ENCODE data around the genes TNFRSF9 and ERRFI1.

DNA sequence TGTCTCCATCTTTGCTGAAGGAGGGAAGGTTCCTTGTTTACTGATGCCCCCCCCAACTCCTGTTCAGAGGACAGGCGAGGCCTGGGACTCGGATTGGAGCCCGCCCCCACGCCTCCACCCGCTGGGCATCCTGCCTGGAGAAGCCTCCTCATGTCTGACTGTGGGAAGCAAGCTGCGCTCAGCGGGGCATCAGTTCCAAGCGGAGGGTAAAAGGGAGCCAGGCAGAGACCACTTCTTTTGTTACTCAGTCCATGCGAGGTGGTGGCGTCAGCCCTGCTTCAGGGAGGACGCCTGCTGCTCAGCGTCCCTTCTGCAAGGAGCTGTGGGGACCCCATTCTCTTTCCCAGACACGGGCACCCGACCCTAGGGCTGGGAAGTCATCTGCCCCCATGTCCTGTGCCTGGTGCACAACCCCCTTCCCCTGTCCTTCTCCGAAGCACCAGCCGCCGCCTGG, 413.9 kb downstream of the CAMTA1 start:
- PRO-cap = no peak

GRCh38 chr1:7265533-7266613, 480.6 kb downstream of the CAMTA1 start:
- PRO-cap = no peak

DNA sequence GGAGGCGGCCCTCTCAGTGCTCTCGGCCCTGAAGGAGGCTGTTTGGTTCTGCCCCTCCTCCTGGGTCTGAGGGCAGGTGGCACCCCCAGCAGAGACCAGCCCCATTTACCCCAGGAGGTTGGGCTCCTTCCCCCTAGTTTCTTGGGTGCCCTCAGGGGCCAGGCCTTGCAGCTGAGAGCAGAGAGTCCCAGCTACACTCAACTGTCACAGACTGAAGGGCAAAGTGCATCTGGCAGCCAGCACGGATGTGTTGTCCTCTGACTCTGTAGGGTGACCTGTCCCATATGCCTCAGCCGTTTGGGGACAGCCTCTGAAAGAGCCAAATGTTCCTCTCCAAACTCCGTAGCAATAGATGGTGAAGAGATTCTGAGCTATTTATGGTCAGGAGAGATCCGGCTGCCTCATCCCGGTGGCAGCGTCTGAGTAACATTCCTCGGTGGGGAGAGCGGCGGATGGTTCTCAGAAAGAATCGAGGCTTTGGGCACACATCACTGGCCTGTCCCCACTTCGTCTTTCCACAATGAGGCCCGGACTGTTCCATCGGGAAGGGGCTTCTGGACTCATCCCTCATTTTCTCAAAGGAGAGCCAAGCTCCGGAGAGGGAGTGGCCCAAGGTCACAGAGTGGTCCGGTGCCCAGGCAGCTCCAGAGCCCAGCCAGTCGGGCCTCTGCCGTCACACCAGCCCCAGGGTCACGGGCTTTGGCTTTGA, 424.2 kb upstream of the VAMP3 start:
- PRO-cap = no peak

GRCh38 chr1:7447585-7448109, 323.4 kb upstream of the VAMP3 start:
- PRO-cap = no peak

- PRO-cap = no peak
These were observed 92.4 kb upstream of the VAMP3 start for GRCh38 chr1:7678701-7679099.

DNA sequence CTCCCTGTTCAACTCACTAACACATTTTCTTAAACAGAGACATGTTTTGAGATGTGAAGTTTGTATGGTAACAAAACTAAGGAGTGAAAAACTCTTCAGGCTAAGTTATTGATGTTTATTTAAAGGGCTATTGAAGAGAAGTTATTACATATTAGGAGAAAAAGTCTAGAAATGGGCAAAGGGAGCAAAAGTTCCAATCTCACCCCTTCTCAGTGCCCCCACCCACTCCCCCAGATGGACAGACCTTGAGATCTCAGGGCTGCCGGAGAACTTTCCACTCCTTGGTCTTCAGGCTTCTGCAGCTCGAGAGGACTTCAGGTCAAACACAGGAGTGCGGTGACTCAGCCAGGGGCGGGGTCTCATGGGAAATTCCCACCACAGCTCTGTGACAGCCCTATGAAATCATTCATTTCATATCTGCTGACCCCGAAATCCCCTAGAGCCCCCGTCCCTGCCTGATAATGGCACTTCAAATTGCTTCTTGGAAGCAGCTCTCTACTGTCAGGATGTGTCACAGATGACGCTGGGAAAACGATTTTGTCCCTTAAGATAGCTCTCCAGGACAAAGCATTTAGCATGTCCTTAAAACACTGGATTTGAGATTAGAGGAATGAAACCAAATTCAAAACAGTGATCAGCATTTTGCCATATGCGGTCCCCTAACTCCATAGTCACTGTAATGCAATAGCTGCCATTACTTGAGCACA, at the start of gene TNFRSF9:
TSS of gene TNFRSF9 (minus strand) at position 300 of the 707 bp plus-strand sequence.
- PRO-cap = no peak

GRCh38 chr1:8017181-8017532, 9.0 kb downstream of the ERRFI1 start:
- PRO-cap = no peak

DNA sequence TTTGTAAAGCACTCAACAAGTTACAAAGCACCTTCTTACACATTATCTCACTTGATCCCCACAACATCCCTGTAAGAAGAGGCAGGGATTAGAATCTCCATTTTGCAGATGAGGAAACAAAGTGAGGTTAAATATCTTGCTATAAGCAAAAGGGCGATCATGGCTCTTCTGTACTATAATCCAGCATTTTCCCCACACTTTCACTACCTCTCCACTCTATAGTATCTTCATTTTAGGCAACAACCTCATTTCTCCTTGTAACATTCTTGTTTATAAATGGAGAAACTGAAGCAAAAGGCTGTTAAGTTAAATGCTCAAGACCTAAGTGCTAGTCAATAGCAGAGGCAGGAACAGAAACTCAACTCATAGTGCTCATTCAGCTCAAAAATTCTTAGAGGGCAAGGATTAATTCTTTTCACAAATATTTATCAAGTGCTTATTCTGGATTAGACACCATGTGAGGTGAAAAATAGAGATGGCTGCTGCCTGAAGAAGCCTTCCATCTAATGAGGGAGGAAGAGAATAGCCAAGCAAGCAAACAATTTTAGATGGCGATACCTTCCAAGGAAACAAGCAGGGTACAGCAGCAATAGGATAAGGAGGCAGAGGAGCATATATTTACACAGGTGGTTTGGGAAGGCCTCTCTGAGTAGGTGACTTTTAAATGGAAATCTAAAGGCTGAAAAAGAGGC, 3.6 kb downstream of the ERRFI1 start:
- PRO-cap = no peak

DNA sequence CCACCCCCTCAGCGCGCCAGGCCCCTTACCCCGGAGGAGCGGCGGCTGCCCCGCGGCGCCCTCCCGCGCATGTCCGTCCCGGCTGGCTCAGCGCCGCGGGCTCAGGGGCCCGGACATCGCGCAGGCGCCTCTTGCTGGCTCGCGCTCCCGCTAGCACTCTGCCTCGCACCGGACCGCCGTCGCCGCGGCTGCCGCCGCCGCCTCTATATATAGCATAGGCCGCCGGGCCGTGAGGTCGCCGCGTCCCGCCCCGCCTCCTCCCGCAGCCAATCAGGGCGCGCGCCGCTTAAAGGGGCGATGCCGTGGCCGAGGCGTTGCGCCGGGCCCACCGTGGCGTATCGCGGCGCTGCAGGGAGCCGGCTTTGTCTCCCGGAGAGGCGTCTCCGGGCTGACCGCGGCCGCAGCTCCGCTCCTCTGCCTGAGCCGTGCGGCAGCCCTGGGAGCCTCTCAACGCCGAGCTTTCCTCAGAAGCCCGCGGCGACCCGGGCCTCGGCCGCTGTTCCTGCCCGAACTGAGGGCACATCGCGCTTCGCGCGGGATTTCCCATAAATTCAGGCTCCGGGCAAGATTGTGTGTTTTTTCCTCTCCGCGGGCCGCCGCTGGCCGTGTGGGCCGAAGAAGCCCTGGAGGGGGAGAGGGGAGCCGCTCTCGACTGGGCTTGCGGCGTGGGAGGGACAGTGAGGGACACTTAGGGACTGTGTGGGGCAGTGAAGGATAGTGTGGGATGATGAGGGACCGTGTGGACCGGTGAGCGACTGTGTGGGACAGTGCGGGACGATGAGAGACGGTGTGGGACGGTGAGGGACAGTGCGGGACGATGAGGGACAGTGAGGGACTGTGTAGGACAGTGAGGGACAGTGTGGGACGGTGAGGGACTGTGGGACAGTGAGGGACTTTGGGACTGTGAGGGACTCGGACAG, at the start of gene ERRFI1:
TSS of gene ERRFI1 (minus strand) at position 181 of the 920 bp plus-strand sequence.
- PRO-cap = bidirectional peak, plus-strand start at position 367 of the sequence, minus-strand start at position 181 of the sequence; bidirectional peak, plus-strand start at position 608 of the sequence, minus-strand start at position 513 of the sequence

DNA sequence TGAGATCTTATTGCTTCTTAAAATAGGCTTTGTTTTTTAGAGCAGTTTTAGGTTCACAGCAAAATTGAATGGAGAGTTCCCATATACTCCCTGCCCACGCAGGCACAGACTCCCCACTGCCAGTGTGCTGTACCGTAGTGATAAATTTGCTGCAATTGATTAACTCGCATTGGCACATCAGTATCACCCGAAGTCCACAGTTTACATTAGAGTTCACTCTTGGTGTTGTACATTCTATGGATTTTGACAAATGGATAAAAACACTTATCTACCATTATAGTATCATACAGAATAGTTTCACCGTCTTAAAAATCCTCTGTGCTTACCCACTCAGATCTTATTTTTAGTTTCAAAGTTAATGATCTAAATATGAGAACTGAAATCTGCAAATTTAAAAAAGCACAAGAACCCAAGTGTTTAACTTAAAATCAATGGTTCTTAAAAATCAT, 71.9 kb upstream of the ERRFI1 start:
- PRO-cap = no peak

DNA sequence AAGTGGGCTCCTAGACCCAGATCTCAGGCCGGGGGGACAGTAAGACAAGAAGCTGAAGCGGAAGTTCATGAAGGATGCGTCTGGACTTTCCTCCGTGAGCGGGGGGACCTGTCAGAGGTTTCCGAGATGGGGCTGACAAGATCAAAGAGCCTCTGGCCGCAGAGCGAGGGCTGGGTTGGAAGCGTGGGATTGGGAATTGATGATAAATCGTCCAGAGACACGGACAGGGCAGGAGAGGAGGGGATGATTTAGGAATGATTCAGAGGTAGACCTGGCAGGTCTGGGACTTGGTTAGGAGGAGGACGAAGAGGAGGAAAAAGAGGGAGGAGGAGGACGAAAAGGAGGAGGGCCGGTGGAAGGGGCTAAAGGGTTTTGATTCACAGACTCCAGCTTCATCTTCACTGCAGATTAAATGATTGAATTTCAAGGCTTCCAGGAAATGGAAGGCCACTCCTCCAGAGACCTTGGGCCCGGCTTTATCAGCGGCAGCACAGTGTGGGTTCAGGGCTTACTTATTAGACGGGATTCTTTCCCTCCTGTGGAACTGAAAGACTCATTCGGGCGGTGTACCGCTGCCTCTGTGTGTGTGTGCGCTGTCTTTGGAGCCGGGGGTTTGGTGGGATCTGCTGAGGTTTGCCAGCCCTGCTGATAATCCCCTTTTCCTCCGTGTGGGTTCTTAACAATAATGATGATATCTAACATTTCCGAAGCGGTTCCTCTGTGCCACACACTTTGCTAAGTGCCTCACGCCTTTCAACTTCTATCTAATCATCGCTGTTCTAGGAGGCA, 85.7 kb upstream of the SLC45A1 start:
- PRO-cap = no peak

DNA sequence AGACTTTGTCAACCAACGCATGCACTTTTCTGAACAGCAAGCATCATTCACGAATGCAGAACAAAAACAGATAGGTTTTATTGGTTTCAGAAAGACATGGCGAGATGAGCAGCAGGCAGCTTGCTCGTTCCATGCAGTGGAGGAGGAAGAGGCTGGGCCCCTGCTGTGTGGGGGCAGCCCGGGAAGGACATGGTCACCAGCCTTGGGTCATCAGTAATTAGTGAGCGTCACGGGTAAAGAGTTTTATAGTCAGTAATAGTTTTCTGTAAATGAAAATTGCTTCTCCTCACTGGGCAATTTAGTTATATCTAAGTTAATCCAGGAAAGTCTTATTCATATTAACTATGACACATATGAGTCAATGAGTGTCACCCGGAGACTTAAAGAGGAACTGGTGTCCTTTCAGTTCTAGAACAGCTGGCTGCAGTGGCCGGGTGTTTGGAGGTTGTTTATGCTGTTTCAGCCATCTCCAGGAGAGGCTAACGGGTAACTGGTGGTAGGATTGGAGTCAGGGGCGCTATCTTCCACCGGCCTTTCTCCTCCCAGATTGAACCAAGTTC, 34.8 kb upstream of the SLC45A1 start:
- PRO-cap = no peak

GRCh38 chr1:8293323-8293568, 24.7 kb upstream of the SLC45A1 start:
- PRO-cap = no peak

GRCh38 chr1:8359775-8360830, 42.2 kb downstream of the SLC45A1 start:
- PRO-cap = no peak

DNA sequence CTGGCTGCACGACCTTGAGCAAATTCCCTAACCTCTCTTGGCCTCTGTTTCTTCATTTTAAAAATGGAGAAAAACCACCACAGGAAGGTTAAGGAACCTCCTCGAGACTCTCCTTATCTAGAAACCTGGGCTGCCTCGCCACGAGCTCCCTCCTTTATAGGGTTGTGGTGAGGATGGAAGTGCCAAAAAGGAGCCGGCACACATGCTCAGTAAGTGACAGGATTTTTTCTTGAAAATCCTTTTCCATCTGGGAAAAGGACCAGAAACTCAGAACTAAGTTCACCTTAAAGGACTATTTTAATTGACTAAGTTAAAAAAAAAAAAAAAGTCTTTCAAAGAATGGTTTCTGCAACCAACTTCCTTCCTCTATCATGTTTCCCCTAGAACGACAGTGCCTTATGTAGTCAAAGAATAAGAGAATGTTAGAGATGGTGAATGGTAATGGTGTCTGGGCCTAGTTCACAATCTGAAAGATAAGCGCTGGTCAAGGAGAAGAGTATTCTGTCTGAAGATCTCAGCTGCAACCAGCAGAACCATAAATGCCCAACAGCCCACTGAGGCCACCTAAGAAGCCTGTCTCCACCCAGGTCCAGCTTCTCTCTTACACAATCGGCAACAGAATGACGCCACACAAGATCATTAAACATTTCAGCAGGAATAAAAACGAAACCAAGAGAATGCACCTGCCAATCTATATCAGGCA, 64.9 kb downstream of the SLC45A1 start:
- PRO-cap = no peak

GRCh38 chr1:8424447-8424551, 106.4 kb downstream of the SLC45A1 start:
- PRO-cap = no peak

GRCh38 chr1:8816320-8816598, 1.2 kb downstream of the RERE start:
- PRO-cap = no peak

- PRO-cap = no peak
These were observed 9.5 kb downstream of the ENO1 start for GRCh38 chr1:8868758-8869525.

- PRO-cap = unidirectional peak, plus-strand start at chr1:8873827
These were observed 5.0 kb downstream of the ENO1 start for GRCh38 chr1:8873114-8874243.

- PRO-cap = no peak
These were observed 31.4 kb downstream of the CA6 start for GRCh38 chr1:8977210-8977418.

Data from tibial artery (tissue), 1 donor.